Hepatocyte (in vitro differentiated cells and primary cell): ENCODE measurements around a stretch of chrX.

DNA sequence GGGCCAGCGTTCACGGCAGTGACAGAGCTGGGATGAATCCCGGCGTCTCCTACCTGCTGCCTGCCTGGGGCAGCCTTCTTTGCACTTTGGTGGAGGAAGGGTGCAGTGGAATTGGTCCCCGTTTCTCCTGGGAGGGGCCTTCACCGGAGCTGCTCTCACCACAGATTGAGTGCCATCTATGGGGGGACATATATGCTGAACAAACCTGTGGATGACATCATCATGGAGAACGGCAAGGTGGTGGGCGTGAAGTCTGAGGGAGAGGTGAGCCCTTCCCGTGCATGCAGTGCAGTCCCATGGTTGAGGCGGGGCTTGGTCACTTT is 3.0 kb upstream of the FAM50A start:
- RAMPAGE, long total RNA, result no peak
- RRBS, result 90% methylated on average over 4 of the region's 10 CpGs

- RAMPAGE, long total RNA, result no peak
- RRBS, result no CpG with 5 or more reads among the region's 14 CpGs
Observed at GRCh38 chrX:154505780-154506258, 10.2 kb downstream of the FAM3A start.

- RAMPAGE, long total RNA, result no peak
- RRBS, result no CpG with 5 or more reads among the region's 16 CpGs
Observed at GRCh38 chrX:154531252-154531875, 15.3 kb downstream of the G6PD start.

DNA sequence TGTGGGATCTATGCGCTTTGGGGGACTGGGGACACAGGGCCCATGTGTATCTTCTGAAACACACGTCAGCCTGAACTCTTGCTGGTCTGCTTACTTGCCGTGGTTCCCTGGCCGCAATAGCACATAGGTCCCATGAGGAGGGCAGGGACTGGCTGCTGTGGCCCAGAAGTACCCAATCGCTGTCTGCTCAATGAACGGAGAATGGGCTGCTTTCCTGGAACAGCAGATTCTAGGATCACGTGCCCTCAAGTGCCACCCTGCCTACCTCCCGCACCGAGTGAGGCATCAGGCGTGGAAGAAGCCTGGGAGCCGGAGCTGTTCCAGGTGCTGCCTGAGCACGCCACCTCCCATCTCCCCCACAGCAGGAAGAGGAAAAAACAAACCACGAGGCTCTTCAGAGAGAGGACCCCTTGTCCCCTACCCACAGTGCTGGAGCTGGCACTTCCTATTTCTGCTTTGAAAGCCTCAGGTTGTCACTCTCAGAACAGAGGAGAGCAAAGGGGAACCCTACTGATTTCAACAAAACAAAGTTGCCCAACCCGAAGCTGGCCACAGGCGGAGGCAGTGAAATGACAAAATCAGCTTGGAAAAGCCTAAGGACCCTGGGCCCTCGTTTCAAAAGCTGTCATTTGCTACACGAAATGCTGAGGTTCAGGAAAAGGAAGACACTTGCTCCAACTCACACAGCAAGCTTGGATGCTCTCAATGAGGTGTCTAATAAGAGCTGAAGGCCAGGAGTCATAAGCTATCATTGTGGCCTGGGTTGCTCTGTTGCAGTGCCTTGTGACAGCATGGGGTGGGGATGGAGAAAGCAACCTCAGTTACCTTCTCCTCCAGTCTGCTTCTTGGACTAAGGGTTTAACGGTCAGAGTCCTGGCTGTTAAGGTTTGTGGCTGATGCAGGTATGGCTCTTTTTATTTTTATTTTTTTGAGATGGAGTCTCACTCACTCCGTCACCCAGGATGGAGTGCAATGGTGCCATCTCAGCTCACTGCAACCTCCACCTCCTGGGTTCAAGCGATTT is 3.6 kb downstream of the G6PD start:
- RAMPAGE, long total RNA, result no peak
- RRBS, result no CpG with 5 or more reads among the region's 20 CpGs

DNA sequence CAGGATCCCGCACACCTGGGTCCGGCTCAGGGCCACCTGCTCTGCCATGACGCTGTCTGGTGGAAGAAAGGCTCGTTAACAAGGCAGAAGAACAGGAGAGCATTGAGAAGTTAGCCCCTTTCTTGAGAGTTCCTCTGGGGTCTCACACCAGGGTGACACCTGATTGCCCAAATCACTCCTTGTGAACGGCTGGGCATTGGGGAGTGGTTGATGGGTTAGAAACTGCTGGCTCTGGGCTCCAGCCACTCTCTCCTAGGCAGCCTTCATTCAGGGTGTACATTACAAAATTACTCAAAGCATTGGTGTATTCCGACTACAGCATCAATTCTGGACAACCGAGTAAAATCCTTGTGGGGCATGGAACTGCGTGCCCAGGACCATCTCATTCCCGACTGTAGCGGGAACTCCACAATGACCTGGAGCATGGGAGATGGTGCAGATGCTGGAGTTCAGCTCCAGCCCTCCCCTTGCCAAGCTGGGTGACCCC is 495 bp downstream of the G6PD start:
- RAMPAGE, long total RNA, result no peak
- RRBS, result no CpG with 5 or more reads among the region's 10 CpGs

DNA sequence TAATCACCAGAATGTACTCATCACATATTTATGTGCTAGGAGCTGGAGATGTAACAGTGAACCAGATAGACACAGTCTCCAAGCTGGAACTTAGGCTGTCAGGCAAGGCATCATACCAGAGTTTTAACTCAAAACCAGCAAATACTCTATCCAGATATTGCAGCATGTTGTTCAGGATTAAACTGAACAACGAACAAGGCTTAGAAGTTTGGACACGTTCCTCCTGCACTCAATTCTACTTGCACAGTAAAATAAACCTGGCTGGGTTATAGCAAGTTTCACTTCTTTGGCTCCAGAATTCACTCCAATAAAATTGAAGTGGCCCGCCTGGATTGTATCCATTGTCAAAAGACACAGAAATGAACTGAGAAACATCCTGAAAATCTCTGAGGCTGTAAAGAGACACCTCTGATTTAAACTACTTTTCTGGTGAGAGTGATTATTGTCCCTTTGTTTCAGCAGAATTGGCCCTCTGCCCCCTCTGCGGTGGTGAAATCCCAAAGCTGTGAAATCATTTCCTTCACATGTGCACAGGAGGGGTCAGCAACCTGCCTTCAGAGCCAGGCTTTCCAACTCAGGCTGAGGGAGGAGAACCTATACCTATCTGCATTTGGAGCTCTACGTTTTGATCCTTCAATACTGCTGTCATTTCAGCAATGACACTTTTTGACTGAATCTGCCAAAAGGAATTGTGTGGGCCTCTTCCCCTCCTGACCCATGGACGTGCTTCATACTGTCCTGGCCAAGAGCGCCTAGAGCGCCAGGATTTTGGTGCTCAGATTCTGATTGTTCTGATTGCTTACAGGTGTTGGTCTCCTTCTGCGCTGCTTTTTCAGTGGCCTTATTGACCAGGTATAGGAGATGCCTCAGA is 23.0 kb downstream of the GAB3 start:
- RAMPAGE, long total RNA, result no peak
- RRBS, result no CpG with 5 or more reads among the region's 9 CpGs

DNA sequence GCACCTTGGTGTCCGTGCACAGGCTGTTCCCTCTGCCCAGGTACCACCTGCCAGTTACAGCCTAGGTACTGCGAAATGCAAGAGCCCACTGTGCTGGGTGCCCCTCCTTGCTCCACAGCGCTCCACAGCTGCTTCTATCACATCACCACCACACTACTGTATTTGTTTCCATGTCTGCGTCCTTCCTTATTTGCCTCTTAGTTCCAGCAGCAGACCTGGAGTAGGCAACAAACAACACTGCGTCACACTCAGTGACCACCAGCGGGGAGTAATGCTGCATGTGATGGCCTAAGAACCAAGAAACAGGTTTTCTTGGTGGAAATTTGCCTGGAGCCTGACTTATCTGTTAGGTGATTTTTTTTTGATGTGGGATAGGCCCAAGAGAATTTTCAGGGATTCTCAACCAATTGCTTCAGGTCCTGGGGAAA is 3.2 kb downstream of the MPP1 start:
- RAMPAGE, long total RNA, result no peak
- RRBS, result no CpG with 5 or more reads among the region's 6 CpGs

GRCh38 chrX:155007328-155007726 is 15.2 kb downstream of the F8 start:
- RAMPAGE, long total RNA, result no peak
- RRBS, result no CpG with 5 or more reads among the region's 4 CpGs

DNA sequence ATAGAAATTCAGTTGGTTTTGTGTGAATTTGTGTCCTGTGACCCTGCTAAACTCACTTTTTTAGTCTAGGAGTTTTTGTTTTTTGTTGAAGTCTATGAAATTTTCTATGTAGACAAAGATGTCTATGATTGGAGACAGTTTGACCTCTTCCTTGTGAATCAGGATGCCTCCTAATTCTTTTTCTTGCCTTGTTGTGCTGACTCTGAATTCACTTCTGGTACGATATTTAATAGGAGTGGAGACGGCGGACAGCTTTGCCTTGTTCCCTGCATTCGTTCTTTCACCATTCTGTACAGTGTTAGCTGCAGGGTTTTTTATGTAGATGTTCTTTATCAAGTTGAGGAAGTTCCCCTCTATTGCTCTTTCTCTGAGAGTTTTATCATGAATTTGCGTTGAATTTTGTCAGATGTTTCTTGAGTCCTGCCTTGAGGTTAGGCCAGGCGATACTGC is 21.0 kb downstream of the CMC4 start:
- RAMPAGE, long total RNA, result no peak
- RRBS, result no CpG with 5 or more reads among the region's 6 CpGs

GRCh38 chrX:155071770-155072296 is 525 bp downstream of the BRCC3 start:
- RAMPAGE, long total RNA, result no peak
- RRBS, result 35% methylated on average over 5 of the region's 22 CpGs

DNA sequence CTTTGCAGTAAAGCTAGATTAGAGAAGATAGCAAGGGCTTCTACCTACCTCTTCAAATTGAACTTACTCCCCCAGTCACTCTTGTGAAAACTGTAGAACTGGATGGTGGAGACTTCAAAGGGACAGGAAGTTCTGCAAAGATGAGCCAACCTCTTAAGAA is 27.6 kb upstream of the VBP1 start:
- RAMPAGE, long total RNA, result no peak